GM23338 (cell line): ENCODE measurements around a stretch of chr10.

- PRO-cap: no peak
- RAMPAGE, long total RNA: no peak
Observed at GRCh38 chr10:125047857-125048571, 20.1 kb upstream of the CTBP2 start.

DNA sequence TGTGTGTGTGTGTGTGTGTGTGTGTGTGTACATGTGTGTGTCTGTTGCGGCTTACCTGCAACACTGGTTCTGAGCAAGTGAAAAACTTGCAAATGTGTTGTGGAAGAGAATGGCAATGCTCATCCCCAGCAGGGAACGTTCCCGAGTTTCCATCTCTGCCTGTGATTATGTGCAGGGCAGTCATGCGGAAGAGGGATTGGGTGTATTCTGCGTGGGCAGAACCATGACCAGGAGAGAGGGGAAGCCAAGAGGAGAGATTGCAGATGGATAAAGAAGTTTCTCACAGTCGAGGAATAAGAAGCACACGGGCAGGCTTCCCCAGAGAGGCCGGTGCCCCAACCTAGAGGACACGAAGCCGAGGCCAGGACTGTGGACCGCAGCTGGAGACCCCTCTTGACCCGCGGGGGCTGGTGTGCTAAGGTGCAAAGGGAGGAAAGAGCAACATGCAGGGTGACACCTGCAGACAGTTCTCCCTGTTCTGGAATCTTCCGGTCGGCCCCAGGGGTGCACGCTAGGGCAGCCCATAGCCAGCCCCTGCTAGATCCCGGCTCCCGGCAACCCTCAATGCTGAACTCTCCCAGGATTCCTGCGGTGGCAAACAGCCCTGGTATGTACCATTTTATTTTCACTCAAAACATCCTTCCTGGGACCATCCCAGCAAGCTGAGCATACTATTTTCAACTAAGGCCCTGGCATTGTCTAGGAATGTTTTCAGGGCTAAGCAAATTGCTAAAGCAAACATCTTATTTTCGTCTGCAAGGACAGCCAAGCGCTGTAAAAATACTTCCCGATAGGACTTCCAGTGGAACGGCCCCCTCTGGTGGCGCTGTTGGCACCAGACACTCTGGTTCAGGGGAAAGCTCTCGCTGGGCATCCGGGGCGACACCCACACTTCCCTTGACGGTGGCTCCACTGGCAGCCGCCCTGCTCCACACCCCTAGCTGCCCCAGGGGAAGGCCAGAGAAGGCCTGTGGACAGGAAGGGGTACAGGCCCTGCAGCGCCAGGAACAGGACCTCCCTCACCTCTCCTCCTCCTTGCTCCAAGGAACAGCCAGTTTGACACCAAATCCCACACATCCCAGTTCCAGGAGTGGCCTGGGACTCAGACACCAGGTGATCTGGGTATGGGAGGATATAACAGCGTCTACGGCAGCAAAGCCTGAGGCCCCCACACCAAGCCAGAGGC lies 33.0 kb upstream of the CTBP2 start:
- PRO-cap: no peak
- RAMPAGE, long total RNA: no peak

DNA sequence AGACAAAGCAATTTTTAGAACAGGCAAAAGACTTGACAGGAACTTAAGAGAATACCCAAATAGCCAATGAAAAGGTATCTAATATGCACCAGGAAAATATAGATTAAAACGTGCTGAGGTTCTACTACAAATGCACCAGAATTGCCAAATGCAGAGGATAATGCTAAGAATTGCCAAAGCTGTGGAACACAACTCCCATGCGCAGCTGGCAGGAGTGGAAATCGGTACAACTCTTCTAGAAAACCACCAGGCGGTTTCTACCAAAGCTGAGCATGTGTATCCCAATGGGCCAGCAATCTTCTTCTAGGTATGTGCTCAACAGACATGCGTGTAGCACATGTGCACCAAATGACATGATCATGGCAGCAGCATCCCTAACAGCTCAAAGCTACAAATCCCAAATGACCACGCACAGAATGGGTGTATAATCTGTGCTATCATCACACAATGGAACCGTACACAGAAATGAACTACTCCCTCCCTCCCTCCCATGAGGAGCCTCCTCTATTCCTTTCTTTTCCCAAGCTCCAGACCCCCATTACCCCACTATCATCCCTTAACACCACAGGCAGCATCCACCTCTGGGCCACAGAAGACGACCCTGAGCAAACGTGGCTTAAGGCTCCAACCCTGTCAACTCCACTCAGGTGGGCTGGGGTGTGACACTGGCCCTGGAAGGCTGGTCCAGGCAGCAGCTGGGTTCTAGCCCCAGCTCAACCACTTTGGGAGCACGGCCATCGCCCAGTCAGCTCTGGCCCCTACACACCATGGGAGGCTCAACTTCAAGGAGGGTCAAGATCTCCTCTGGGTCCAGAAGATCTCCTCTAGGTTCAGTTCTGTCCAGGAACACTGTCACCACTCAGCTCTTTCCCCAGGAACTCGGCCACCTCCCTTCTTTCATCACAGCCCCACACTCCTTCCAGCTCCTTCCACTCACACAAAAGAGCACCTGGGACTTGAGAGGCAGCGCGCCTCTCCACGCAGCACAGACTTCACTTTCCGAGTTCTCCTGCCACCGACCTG lies 48.1 kb upstream of the CTBP2 start:
- PRO-cap: no peak
- RAMPAGE, long total RNA: no peak

- PRO-cap: no peak
- RAMPAGE, long total RNA: no peak
Observed at GRCh38 chr10:125079073-125079558, 51.2 kb upstream of the CTBP2 start.

DNA sequence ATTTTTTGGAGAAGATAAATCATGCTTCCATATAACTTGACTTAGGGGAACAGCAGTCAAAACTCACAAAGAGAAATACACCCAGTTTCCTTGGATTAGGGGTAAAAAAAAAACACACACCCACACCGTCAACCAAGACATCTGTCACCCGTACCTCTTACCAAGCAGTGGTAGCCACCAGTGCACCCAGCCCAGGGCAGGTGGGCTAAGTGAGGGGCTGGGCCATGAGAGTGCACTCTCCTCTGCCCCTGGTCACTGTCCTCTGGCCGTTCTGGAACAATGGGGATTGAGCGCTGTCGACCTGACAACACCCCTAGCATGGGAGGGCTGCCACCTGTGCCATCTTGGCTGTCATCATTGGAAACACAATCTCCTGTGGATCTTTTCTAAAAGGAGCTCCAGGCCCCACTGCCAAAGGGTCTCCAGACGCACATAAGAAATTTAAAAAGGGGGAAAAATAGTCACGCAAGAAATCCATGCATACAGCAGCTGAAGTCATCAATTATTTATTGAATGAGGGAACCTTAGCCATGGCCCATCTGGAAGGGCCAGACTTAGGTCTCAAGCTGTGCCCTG lies 52.4 kb upstream of the CTBP2 start:
- PRO-cap: no peak
- RAMPAGE, long total RNA: no peak

GRCh38 chr10:125143988-125144539 lies 116.2 kb upstream of the CTBP2 start:
- PRO-cap: no peak
- RAMPAGE, long total RNA: no peak

GRCh38 chr10:125153686-125154043 lies 125.8 kb upstream of the CTBP2 start:
- PRO-cap: no peak
- RAMPAGE, long total RNA: no peak

- PRO-cap: no peak
- RAMPAGE, long total RNA: no peak
Observed at GRCh38 chr10:126511444-126511658, 123.1 kb upstream of the ADAM12 start.

DNA sequence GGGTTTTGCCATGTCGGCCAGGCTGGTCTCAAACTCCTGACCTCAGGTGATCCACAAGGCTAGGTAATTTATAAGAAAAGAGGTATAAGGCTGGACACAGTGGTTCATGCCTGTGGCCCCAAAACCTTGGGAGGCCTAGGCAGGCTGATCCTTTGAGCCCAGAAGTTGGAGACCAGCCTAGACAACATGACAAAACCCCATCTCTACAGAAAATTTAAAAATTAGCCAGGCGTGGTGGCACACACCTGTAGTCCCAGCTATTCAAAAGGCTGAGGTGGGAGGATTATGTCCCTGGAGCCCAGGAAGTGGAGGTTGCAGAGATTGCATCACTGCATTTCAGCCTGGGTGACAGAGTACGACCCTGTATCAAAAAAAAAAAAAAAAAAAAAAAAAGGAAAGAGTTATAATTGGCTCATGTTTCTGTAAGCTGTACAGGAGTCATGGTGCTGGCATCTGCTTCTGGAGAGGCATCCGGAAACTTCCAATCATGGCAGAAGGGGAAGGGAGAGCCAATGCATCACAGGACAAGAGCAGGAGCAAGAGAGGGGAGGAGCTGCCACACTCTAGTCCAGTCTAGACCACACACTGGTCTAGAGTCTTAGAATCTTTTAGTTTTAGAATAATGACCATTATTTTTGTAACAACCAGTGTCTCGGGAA lies 16.7 kb downstream of the DOCK1 start:
- PRO-cap: no peak
- RAMPAGE, long total RNA: no peak

GRCh38 chr10:126972945-126973424 lies 67.8 kb downstream of the DOCK1 start:
- PRO-cap: no peak
- RAMPAGE, long total RNA: no peak

DNA sequence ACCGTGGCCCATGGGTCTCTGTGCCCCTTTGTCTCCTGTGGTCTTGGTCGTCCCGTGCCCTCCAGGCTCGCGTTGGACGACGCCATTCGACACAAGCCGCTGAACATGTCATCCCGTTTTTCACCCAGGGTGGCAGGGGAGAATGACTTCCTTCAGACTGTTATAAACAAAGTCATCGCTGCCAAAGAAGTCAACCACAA lies 106.8 kb downstream of the DOCK1 start:
- PRO-cap: no peak
- RAMPAGE, long total RNA: no peak

DNA sequence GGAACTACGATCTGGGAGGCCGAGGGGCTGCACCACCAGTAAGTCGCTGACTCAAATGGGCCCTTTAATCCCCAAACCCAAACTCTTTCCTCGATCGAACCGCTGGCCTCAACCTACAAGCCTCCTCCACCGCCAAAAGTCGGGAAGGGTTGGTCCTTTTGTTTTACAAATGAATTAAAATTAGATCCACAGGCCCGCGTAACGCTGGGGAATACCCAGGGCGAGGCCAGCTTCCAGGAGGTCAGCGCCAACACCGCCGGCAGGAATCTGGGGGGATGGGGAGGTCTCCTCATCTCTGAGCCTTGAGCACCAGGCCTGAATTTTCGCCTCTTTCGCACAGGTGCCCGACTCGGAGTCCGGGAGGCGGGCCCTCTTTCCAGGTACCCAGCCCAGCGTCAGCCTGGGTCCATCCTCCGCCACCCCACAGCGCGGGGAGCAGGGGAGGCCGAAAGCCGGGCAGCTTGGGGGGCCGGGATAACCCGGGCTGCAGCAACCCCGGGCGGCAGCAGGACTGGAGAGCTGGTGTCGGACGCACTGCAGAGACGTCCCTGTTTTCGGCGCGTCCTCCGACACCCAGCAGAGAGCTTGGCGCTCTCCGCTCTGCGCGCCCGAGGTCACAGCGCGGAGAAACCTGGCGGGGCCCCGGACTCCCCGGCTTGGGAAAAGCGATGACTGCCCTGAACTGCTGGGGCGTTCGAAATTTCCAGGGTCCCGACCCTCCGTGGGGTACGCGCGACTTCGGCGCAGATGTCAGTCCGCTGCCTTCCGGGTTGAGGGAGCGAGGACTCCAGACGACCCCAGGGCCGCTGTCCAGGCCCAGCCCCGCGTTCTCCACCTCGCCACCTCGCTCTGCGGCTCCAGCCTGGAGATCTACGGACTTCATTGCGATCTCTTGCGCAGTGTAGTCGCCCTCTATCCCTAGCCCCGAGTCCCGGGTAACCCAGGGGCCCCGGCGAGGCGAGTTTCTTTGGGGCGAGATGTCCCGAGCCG lies 867 bp upstream of the FOXI2 start:
- PRO-cap: bidirectional peak, plus-strand start at position 424 of the sequence, minus-strand start at position 151 of the sequence; bidirectional peak, plus-strand start at position 779 of the sequence, minus-strand start at position 592 of the sequence; bidirectional peak, plus-strand start outside the sequence, minus-strand start at position 853 of the sequence
- RAMPAGE, long total RNA: no peak

DNA sequence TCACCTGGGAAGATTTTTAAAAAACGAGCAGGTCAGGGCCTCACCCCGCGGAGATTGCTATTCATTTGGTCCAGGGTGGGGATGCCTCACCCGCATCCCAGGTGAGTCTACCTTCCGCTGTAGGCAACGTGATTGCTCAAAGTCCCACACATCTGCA lies 4.0 kb downstream of the CLRN3 start:
- PRO-cap: no peak
- RAMPAGE, long total RNA: no peak

GRCh38 chr10:127989351-127989842 lies 82.5 kb downstream of the PTPRE start:
- PRO-cap: no peak
- RAMPAGE, long total RNA: no peak

- PRO-cap: no peak
- RAMPAGE, long total RNA: no peak
Observed at GRCh38 chr10:128018135-128018710, 108.0 kb downstream of the MKI67 start.

GRCh38 chr10:128077293-128077807 lies 48.9 kb downstream of the MKI67 start:
- PRO-cap: no peak
- RAMPAGE, long total RNA: no peak

DNA sequence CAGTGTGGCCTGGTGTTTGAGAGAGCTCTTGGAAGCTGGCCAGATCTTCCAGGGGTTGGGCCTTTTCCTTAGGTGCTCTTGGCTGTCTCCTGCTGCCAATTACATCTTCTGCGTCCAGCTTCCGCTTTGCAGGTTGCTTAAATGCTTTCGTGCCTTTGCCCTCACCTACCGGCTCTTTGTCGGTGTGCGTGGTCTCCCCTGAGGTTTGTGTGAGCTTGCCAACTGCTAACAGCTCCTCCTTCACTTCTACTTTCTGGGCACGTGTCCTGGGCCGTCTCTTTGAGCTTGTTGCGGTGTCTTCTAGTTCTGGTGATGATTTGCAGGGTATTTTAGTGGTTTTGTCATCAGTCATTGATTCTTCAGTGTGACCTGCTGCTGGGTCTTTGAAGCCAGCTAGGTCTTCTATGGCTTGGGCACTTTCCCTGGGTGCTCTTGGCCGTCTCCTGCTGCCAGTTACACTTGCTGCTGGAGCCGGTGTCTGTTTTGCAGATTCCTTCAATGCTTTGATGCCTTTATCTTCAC lies 23.1 kb downstream of the MKI67 start:
- PRO-cap: no peak
- RAMPAGE, long total RNA: no peak

- PRO-cap: no peak
- RAMPAGE, long total RNA: no peak
Observed at GRCh38 chr10:128854806-128855358, 612.2 kb upstream of the MGMT start.

DNA sequence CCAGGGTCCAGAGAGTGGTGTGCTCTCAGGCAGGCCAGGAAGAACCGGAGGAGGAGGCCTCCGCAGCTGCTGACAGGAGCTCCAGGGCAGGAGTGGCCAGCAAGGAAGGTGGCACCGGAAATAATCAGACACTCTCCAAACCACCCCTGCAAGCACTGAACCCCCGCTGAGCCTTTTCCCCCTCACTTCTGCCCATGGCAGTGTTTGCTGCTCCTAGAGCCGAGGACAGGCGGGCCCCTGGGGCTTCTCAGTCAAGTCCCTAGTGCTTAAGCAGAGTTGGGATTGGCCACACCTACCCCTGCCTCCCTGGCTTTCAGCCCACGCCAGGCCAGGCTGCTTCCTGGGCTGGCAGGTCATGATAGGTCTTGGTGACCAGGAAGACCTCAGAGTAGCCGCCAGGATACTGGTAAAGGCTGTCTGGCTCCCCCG lies 242.8 kb downstream of the MGMT start:
- PRO-cap: no peak
- RAMPAGE, long total RNA: no peak

GRCh38 chr10:129710459-129710854 lies 243.4 kb downstream of the MGMT start:
- PRO-cap: no peak
- RAMPAGE, long total RNA: no peak